Cardiac ventricle fibroblast (primary cell): ENCODE measurements around the genes PROCA1, FAM222B and NUFIP2.

DNA sequence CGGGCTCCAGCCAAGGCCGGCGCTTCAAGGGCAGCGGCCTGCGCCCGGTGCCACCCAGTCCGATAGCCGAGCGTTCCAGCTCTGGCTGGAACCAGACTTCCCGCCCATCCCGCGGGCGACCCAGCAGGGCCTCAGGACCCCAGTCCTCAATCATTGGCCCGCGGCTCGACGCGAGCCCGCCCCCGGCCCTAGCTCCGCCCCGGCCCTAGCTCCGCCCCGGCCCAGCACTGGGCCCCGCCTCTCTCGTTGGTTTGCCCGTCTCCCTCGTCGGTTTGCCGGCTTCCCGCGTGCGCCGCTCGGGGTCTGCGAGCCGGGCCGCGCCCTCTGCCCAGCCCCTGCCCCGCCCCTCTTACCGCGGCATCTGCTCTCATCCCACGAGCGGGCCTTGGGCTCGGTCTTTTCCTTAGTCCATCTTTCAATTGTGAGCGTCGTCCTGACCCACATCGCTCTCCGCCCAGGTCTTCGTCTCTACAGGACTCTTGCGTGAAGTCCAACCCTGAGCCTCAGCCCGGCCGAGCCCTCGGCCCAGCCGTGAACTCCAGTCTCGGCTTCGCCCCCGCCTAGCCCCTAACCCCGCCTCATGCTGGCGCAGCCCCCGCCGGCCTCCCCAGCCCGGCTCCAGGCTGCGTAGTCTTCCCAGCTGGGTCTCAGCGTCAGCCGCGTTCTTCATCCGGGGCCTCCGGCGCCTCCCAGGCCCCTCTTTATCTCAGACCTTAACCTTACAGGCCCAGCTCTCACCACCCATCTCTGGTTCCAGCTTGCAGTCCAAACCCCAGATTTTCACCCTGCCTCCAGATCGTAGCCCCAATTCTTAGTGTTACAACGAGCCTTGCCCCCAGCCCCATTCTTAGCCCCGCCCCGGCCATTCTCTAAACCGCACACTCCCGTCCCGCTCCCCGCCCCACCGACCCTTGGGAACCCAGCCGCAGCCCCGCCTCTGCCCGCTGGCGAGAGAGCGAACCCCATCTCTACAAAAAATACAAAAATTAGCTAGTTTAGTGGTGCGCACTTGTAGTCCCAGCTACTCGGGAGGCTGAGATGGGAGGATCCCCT, at the start of gene PROCA1:
Gene PROCA1 (minus strand): TSS at position 672 of the 1,053 bp plus-strand sequence.
- RAMPAGE, long total RNA: no peak

GRCh38 chr17:28722695-28723955, 2.9 kb downstream of the TLCD1 start:
- RAMPAGE, long total RNA: no peak

DNA sequence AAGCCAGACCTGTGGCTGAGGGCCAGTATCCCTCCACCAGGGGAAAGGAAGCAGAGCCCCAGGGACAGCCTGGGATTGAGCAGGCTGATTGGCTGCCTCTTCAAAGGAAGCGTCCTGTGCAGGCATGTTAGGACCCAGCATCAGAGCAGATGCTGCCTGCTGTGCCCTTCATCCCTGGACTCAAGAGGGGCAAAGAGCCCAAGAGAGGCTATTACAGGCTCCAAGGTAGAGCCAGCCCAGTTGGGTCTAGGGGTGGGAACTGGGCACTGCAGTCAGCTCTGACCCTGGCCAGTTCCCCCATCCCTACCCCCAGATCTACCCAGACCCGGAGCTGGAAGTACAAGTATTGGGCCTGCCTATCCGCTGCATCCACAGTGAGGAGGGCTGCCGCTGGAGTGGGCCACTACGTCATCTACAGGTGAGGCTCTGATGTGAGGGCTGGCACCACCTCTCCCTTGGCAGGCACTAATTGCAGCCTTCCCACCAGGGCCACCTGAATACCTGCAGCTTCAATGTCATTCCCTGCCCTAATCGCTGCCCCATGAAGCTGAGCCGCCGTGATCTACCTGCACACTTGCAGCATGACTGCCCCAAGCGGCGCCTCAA, 3.8 kb downstream of the TRAF4 start:
- RAMPAGE, long total RNA: no peak

GRCh38 chr17:28757657-28758444, 14.0 kb downstream of the TRAF4 start:
- RAMPAGE, long total RNA: no peak

- RAMPAGE, long total RNA: no peak
These were observed at the start of gene FAM222B for GRCh38 chr17:28841735-28843089. TSS of gene FAM222B (minus strand) at chr17:28842790.

DNA sequence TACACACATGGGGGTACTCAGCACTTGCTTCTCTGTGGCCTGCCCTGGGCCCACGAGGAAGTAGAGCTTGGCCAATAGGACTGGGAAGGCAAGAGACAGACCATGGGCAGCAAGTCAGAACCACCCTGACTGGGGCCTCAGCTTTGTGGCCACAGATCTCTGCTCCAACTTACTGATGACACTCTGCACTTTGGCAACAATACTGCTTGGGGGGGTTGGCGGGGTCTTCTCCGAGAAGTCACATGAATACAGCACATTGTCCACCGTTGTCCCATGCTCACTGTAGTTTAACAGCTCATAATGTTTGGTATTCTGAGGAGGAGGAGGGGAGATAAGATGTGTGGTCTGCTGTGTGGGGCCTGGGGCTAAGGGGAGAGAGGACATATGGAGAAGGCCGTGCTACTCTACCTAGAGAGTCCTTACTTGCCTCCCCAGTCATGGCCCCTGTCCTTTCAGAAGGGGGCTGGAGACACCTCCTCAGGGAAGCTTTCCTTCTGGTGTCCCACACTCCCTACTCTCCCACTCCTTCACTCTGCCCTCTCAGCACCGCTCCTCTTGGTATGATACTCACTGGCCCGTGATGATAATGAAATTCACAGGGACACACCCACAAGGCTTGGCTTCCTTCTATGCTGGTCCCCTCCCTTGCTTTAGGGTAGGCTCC, 3.9 kb upstream of the DHRS13 start:
- RAMPAGE, long total RNA: no peak

- RAMPAGE, long total RNA: no peak
These were observed 9.8 kb upstream of the DHRS13 start for GRCh38 chr17:28912447-28913375.

DNA sequence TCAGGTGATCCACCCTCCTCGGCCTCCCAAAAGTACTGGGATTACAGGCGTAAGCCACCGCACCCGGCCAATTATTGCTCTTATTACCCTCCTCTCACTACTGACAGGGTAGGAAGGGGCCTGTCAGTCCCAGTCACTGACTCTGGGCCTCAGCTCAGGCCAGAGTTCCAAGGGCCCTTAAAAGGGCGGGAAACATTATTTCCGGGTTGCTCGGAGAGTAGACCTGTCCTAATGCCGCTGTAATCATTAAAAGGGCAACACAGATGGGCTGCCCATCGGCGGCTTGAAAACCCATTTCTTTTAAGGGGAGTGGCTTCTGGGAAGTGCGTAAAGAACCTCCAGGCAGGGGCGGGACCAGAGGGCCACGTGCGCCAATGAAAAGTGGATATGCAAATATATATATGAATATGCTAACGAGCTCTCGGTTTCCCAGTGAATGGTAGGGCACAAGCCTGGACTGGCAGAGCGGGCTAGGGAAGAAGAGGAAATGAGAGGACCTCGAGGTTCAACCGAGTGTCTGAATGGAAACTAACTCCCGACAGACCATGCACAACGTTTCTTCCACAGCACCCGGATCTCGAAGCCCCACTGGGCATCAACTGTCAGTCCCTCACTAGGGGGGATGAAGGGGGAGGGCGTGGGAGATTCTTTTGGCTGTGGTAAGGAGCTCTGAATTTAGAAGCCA, 26.7 kb downstream of the PIPOX start:
- RAMPAGE, long total RNA: no peak

DNA sequence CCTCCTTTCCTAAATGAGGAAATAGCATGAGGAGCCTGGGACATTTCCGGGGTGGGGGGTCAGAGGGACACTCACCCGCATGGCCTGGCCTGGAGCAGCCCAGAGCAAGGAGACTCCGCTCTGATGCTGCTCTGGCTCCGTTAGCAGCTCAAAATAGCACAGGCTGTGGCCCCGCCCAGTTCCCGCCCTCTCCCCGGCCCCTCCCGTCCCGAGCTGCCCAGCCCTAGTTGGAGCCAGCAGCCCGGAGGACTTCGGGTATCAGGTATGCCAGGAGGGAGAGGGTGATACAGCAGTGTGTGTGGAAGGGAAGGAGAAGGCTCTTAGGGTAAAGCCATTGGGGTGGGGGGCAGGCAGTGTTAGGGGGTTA, 40.0 kb downstream of the MYO18A start:
- RAMPAGE, long total RNA: no peak

GRCh38 chr17:29158529-29159085, 21.6 kb downstream of the MYO18A start:
- RAMPAGE, long total RNA: no peak

- RAMPAGE, long total RNA: start-site peak on the minus strand at chr17:29294114-29294150, 601 and 170 reads in 2 replicates
These were observed at the start of gene NUFIP2 for GRCh38 chr17:29293493-29294548. TSS of gene NUFIP2 (minus strand) at chr17:29294148.

- RAMPAGE, long total RNA: no peak
These were observed 77.3 kb downstream of the ABHD15 start for GRCh38 chr17:29489488-29489918.

GRCh38 chr17:29502475-29502941, 64.3 kb downstream of the ABHD15 start:
- RAMPAGE, long total RNA: no peak

DNA sequence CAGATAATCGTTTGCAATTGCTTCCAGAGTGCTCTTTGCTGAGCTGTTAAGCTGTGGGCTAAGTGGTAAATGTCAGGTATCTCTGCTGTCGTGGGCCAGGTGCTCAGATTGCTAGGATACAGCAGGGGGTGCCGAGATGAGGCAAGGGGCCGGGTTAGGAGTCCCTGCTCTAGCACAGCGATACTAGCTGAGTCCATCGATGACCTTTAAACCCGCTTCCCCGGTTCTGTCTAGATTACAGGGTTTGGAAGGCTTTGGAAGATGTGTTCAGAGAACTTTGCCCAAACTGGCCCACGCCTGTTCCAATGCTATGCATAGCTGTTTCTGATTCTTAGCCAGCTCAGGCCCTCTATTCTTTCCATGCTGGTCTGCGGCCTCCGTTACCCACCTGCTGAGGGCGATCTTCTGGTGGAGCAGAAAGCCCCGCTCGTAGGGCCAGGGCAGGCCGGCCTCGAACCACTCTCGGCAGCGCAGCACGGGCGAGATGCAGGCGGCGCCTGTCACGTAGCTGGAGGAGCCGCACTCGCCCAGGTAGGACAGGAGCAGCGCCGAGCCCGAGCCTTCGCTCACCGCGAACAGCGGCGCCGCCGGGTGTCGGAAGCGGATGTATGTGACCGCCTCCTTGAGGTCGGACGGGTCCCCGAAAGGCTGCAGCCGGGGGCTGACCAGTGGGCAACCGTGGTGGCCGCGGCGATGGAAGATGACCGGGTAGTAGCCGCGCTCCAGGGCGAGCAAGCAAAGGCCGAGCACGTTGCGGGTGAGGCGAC, 956 bp downstream of the ABHD15 start:
- RAMPAGE, long total RNA: no peak

DNA sequence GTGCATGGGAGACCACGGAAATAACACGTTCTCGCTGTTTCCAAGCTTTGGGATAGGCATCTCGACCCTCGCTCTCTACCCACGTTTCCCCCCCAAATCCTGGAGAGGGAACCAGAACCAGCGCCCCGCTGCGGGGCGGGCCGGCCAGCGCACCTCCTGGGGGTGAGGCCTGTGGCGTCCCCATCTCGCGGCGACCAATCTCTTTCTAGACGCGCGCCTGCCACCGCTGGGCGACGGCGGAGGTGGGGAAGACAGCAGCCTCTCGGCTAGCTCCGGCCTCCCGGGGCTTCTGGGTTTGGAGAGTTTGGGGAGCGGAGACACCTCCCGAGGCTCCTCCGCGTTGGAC, 709 bp upstream of the TP53I13 start:
- RAMPAGE, long total RNA: no peak

- RAMPAGE, long total RNA: no peak
These were observed 761 bp downstream of the TP53I13 start for GRCh38 chr17:29569315-29569608.

DNA sequence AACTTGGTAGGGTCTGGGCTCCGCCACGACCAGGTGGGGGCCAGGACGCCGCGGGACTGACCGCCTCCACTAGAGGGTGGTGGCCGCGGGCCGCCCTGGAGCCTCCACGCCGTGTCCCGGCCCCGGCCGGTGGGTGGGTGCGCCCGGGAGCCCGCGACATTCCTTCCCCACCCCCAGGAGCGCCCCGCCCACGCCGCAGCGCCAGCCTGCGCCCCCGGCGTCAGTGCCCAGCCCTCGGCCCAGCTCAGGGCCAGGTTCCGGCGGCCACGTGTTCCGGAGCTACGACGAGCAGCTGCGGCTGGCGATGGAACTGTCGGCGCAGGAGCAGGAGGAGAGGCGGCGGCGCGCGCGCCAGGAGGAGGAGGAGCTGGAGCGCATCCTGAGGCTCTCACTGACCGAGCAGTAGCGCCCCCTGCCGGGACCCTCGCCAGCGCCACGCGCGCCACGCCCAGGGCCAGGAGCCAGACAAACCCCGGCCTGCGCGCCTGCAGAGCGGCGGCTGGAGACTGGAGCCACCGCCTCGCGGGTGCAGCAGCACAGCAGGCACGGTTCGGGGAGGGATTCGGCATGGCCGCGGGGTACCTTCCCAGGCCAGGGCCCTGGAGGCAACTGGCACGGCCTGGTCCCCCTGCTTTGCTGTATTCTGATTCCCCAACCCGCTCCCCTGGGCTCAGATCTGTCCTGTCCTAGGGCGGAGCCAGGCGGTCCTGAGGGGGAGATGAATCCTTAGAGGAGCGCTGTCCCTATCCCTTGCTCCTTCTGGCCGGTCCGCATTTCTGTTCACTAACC, 9.3 kb downstream of the CORO6 start:
- RAMPAGE, long total RNA: no peak

- RAMPAGE, long total RNA: no peak
These were observed 5.7 kb downstream of the CORO6 start for GRCh38 chr17:29616743-29617630.

DNA sequence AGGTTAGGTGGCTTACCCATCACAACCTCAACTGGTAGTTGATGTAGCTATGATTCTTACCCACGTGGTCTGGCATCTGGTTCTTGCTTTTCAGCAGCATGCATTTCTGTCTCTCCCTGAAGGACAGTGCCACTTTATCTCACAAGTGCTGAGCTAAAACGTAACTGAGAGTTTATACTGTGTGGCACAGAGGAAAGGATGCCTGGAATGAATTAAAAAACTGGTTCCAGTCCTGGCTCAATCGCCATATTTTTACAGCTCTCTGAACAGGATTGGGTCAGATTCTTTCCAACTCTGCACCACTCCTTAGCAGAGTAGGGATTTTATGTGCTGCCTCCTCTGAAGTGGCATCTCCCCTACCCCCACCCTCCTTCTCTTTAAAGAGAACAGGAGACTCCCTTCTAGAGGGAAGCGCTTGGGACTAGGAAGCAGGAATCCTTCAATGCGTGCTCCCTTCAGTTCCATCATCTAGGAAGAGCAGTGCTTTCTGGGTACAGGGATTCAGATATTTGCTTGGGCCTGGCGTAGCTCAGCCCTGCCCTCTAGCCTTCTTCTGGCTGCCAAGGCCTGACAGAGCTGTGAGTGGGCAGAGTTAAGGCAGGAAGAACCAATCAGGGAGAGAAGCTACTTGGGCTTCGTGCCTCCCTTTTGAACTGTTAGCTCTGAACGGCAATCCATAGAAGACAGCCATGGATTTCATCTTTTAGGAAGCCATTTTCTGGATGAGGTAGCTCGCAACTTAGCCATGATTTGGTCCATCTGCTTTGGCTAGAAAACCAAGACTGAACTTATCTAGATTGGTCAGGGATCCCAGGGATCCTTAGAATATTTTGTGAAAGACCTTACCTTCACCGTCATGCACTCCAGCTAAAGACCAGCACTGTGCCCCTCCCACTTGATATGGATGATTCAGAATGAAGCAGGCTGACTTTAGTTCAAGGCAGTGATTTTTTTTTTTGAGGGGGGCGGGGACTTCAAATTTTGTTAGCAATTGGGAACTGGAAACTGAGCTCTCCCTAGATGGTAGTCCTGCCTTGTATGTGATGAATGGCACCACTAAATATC, 2.3 kb upstream of the CORO6 start:
- RAMPAGE, long total RNA: no peak

- RAMPAGE, long total RNA: no peak
These were observed 19.3 kb upstream of the CORO6 start for GRCh38 chr17:29641681-29642760.